Thoracic aorta (tissue), 1 donor: Measurements from ENCODE around the gene HSF4.

GRCh38 chr16:67162844-67163484 is 1.6 kb upstream of the HSF4 start:
- RAMPAGE, long total RNA: no peak

- RAMPAGE, long total RNA: no peak
These were observed at the start of gene HSF4 for GRCh38 chr16:67164354-67165118. Gene HSF4 (plus strand): TSS chr16:67164745.

DNA sequence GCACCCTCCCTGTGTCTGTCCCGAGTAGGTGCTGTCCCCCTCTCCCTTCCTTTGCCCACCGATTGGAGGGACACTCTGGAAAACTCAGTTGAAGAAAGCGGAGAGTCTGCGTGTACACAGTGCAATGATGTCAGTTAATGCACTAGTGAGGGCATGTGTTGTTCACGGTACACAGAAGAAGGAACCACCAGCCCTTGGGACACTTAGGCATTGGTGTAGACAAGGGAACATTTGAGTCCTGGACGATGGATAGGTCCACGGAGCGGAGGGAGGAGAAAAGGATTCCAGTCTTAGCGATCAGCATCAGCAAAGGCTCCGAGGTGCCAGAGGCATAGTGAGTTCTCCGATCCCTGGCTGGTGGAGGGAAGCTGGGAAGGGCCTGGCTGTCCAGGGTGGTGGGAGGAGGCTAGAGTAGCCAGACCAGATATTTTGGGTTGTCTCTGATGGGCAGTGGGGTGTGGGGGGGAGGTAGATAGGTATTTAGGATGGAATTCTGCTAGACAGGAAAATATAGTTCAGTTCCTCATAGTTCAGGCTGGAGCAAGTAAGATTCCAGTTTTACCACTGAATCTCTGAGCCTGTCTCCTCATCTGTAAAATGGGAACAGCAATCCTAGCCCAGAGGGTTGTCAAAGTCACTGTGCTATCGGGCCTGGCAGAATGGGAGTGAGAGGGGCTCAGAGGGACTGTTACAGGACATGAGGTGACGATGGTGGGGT is 6.7 kb downstream of the HSF4 start:
- RAMPAGE, long total RNA: no peak

DNA sequence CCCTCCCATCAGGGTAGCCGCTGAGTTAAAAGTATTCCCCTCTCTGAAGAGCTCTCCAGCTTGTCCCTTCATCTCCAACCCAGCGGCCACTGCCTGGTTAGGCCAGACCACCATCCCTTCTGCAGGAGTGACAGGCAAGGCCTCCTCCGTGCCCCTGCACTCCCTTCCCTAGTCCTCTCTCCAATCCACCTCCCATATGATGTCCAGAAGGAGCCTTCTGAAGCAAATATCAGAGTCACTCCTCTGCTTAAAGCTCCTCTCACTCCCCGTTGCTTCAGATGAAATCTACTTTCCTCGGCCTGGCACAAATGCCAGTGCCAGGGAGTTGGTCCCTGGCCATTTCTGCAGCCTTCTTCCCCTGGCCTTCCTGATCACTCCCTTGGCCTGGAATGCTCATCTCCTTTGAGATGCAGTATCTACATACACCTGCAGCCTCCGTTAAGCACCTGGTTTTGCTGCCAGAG is 6.3 kb downstream of the MATCAP1 start:
- RAMPAGE, long total RNA: no peak

GRCh38 chr16:67197764-67198575 is 961 bp upstream of the ELMO3 start:
- RAMPAGE, long total RNA: no peak

DNA sequence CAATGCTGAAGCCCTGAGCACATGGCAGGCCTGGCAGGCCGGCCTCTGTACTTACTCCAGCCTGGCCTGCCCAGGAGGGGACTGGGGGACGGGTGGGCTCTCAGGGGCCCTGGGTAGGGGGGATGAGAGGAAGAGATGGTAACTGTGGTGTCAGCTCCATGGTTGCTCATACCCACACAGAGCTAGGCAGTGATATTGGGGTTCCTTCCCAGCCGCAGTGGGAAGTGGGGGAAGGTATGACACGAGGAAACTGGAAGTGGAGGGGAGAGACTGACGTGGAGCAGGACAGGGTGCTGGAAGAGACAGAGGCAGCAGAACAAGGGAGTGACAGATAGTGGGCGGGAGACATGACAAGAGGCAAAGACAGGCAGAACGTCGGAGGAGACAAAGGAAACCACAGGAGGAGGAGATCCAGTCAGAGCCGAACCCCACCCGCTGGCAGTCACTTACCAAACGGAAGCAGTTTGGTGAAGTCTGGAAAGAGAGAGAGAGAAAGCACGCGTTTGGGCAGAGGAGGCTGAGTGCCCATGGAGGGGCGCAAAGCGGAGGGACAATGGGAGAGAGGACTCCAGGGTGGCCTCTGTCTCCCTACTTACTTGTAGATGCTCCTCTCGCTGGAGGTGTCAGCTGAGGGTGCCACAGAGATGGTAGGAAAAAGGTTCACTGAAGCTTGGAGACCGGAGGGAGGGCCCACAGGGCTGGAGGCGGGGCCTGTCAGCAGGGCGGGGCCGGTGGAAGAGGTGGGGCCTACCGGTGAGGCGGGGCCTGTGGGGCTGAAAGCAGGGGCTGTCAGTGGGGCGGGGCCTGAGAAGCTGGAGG is 9.2 kb downstream of the TMEM208 start:
- RAMPAGE, long total RNA: no peak

GRCh38 chr16:67277876-67278379 is 1.4 kb upstream of the PLEKHG4 start:
- RAMPAGE, long total RNA: start-site peak on the plus strand at chr16:67278159-67278265, 15 reads

DNA sequence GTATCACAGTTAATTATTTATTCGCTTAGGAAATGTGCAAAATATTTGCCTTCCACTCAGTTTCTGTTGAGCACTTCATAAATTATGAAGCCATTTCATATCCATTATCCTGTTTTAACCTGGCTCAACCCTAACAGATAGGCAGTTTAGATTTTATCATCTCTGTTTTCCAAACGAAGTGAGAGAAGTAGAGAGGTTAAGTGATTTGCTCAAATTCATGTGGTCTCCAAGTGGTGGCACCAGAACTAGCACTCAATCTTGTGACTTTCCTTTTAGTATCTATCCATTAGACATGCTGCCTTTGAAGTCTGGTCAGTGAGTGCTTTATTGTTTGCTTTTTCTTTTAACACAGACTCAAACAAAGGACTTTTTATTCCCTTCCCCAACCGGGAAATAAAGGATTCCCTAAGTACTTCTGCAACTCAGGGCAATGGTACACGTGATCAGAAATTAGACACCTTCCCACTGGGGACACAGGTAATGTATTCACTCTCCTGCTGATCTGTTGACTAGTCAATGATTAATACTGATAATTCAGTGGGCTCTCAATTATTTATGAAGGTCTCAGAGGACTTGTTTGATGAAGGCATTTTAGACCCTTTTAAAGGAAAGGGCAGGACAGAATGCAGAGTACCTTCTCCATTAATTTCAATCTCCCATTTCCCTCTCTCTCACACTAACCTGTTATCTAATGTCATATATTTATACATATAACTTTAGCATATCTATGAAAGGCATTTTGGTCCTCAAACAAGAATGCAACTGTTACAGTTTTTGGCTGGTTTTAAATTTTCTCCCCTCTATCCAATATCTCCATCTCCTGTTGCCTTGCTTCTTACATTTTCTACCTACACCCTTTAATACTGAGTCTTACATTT is 29.8 kb downstream of the TPPP3 start:
- RAMPAGE, long total RNA: no peak

DNA sequence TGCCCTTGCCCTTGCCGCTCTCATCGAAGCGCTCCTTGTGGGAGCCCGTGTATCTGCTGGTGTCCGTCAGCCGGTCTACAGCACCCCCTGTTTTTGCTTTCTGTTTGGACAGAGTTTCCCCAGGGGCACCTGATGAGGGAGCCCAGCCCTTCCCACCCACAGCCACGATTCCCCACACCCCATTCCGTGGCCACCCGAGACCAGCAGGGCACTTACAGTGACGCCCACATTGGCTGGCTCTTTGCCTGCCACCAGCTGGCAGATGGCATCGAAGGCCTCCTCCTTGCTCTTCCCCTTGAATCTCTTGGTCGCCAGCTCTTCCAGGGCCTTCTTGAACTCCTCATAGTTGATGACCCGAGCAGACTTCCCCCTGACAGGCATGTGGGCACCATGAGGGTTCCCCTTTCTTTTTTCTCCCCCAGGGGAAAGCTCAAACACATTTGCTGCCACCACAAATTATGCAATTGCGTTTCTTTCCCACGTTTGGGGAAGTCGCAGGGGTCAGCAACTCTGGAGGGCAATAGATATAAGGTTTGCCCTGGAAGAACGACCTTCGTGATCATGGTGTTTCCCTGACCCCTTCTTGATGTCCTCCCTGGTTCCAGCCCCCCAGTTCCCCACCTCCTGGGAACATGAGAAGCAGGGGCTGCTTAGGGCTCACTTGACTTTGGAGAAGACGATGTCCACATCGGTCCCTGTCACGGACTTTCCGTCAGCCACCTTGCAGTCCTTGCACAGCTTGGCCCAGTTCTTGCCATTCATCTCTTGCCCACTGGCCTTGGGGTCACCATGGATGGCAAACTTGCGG is 2.8 kb downstream of the TPPP3 start:
- RAMPAGE, long total RNA: no peak

DNA sequence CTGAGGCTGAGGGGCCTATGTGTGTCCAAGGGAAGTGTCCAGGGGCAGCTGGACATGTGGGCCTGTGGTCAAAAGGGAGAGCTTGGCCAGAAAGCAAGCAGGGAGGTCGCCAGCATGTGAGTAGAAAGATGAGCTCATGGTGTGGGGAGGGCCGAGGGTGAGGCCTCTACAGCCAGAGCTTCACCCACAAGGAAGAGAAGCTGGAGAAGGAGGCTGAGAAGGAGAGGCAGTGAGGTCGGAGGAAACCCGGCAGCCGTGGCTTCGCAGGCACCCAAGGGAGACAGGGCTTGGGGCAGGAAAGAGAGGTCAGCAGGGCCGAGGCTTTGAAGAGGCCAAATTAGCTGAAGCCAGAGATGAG is 4.0 kb upstream of the HSD11B2 start:
- RAMPAGE, long total RNA: no peak

- RAMPAGE, long total RNA: no peak
These were observed 1.3 kb downstream of the HSD11B2 start for GRCh38 chr16:67431878-67432912.

DNA sequence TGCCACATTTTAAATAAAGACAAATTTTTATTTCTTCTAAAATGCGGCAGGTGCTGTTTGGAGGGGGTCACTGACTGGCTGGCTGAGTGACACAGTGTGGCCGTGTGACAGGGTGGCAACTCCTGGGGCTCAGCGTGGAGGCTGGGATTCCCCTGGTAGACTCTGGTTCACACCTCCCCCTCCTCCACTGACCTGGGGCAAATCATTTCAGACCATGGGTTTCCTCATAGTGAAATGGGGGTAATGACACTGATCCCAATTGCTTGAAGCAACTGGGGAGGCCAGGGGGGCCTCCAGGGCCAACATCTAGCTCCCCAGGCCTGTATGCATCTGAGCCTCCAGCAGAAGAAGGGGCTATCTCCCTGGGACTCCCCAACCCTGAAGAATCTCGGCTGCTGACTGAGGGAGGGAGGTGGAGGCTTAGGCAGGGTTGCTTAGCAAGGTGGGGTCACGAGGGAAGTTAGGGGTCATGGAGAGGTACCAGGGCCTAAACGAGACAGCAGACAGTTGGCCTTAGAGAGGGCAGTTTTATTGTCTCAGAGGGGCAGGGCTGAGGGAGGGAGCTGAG is 6.7 kb downstream of the HSD11B2 start:
- RAMPAGE, long total RNA: no peak

DNA sequence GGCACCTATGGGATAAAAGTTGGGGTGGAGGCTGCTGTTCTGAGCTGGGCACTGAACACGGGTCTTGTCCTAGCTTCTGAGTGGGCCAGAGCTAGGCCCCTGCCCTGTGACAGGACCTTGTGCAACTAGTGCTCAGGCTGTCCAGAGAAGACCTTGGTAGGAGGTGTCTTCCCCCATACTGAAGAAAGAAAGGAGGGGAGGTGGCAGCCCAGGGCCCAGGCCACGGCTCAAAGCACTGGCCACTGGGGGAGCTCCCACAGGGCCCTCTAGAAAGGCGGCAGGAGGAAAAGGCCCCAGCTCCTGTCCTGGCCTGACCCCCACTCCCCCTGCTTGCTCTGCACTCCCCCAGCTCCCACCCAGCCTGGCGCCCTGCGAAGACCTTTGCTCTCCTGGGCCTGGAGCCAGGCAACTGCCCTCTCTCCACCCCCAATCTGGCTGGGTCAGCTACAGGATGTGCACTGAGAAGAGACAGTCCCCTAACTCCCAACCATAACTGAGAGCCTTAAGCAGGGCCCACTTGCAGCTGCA is 15.1 kb downstream of the HSD11B2 start:
- RAMPAGE, long total RNA: no peak

GRCh38 chr16:67463116-67463566 is 17.8 kb downstream of the ATP6V0D1 start:
- RAMPAGE, long total RNA: no peak

DNA sequence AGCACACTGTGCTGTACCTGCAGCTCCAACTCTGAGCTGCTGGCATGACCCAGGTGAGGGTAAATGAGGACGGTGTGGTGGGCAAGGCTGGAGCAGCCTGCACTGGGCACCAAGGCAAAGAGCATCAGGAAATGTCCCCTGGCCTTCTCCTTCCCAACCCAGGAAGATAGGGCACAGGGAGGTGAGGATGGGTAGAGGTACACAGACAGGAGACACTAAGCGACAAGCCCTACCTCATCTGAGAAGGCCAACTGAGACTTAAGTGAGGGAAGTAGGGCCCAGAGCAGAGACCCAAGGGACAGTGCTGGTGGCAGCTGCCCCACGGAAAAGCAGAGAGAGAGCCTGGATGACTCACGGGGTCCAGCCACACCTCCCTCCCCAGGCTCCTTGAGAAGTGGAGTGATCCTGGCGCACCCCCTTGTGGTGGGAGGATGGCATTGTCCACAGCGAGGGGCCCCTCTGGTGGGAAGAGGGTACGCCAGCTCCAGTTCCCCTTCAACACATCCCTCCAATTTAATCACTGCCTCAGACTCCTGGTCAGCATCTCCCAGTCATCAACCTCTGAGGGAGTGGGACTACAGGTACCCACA is 15.3 kb downstream of the ATP6V0D1 start:
- RAMPAGE, long total RNA: no peak

DNA sequence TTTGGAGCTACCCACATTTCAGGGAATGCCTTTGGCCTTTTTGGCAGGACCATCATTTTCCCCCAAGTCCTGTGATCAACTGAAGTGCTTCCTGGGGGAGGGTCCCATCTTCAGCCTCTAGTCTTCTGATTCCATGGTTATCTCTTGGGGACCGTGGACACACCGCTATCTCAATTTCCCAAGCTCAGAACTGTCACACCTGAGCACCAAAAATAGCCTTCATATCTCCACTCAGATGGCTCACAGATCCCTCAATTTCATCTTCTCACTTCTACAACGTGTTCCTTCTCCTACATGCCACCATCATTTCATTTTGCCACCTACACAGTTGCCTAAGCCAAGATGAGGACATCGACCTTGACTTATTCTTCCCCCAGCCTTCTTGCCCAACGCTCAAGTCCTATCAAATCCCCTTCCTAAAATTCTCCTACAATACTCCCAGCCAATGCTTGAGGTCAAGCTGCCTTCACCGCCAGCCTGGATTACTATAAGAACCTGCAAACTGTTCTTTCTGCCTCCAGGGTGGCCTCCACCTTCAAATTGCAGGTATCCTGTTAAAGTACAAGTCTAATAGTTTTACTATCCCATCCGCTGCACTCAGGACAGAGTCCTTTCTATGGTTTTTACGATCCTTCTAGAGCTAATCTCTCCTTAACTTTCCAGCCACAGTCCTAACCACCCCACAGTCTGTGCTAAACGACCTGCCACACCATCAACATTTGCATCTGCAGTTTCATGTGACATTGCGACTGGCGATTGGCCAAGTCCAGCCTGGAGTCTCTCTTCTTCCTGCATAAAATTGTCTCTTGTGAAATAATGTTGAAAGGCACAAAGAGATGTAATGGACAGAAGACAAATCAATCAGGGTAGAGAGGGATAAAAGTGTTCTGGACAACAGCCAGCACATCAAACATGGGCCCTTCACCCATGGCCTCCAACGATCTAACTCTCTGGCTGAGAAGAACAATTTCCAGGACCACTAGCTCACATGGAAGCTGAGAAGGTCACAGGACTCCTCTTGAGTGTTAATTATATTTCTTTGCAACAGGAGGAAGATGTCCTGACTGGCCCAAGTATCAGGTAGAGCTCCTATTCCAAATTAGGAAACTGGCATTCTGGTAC is 6.0 kb downstream of the ATP6V0D1 start:
- RAMPAGE, long total RNA: no peak

- RAMPAGE, long total RNA: no peak
These were observed 21.0 kb upstream of the AGRP start for GRCh38 chr16:67504241-67504898.

GRCh38 chr16:67545432-67546122 is 16.7 kb upstream of the CTCF start:
- RAMPAGE, long total RNA: no peak

GRCh38 chr16:67548565-67549142 is 13.7 kb upstream of the CTCF start:
- RAMPAGE, long total RNA: no peak

- RAMPAGE, long total RNA: no peak
These were observed 1.1 kb downstream of the CTCF start for GRCh38 chr16:67563534-67563762.